Kidney (tissue), 2 donors: ENCODE results near the genes AGFG1 and SLC19A3.

DNA sequence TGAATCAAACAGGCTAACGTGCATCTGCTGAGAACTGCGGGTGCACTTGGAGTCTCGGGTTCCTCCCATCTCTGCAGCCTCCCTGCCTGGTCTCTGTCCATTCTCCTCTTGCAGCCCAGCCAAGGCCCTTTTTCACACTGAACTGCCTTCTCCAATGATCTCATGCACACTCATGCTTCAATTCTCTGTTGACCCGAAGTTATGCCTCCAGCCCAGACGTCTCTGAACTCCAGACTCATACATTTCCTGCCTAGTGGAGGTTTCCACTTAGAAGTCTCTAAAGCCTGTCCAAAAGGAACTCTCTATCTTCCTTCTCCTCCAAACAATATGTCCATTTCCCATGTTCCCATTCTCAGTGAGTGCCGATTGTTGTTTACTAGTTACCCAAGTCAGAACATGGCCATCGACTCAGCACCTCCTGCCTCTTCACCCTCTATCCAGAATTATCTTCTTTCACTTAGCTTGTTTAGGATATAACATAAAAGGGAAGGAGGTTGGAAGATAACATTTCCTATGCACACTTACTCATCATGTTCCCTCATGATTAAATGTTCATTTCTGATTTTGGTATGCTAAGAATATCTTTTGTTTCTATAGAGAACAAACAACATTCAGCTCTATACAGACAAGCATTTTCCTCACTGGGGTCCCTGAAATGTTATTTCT, 155.1 kb downstream of the IRS1 start:
- PRO-cap = no peak
- RRBS = no CpG with 5 or more reads among the region's 7 CpGs

GRCh38 chr2:226790805-226791616, 8.6 kb downstream of the IRS1 start:
- PRO-cap = bidirectional peak, plus-strand start at chr2:226791510, minus-strand start at chr2:226791320
- RRBS = under 1% methylated on average over 6 of the region's 40 CpGs

- PRO-cap = no peak
- RRBS = no CpG with 5 or more reads among the region's 16 CpGs
These were observed 1.6 kb downstream of the IRS1 start for GRCh38 chr2:226798034-226798319.

DNA sequence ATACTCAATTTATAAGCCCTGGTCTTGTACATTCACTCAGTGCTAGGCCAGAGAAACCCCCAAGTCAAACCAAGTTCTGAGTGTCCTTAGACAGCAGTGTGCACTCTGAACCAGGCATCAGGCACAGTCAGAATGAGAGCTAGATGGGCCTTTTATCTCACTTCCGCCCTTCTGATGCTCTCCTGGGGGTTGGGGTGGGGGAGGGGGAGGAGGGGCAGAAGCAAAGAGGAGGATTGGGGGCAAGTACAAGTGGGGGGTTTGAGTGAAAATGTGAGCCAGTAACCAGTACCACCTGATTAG, 148.8 kb downstream of the RHBDD1 start:
- PRO-cap = no peak
- RRBS = no CpG with 5 or more reads among the region's 1 CpG

GRCh38 chr2:227404620-227404928, 16.8 kb upstream of the SCYGR1 start:
- PRO-cap = no peak
- RRBS = no CpG with 5 or more reads among the region's 1 CpG

DNA sequence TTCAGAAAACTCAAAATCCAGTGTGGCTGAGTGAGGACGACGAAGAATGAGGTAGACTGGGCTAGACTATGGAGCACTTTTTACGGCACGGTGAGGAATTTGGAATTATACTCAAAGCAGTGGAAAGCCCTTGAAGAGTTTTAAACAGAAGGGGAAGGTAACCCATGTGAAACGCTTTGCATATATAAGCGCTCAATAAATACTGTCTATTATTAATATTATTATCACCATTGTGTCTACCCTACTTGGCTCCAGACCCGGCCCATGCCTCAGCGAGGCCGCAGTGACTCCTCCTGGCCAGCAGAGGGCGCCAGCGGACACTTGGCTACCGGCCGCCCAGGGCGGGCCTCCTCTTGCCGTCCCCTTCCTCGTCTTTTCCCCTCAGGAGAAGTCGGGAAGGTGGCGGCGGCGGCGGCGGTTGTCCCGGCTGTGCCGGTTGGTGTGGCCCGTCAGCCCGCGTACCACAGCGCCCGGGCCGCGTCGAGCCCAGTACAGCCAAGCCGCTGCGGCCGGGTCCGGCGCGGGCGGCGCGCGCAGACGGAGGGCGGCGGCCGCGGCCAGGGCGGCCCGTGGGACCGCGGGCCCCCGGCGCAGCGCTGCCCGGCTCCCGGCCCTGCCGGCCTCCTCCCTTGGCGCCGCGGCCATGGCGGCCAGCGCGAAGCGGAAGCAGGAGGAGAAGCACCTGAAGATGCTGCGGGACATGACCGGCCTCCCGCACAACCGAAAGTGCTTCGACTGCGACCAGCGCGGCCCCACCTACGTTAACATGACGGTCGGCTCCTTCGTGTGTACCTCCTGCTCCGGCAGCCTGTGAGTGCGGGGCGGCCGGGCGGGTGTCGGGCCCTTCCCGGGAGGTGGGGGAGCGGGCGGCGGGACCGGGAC, at the start of gene AGFG1:
Gene AGFG1 (plus strand): TSS at position 378 of the 882 bp plus-strand sequence.
- PRO-cap = unidirectional peak, plus-strand start at position 384 of the sequence; bidirectional peak, plus-strand start at position 653 of the sequence, minus-strand start at position 621 of the sequence
- RRBS = 2% methylated on average over 60 of the region's 87 CpGs

- PRO-cap = no peak
- RRBS = no CpG with 5 or more reads among the region's 7 CpGs
These were observed 32.1 kb downstream of the AGFG1 start for GRCh38 chr2:227503971-227504561.

GRCh38 chr2:227717538-227718683, at the start of gene SLC19A3:
TSS of gene SLC19A3 (minus strand) at chr2:227718028.
- PRO-cap = unidirectional peak, minus-strand start at chr2:227718028
- RRBS = 5% methylated on average over 6 of the region's 44 CpGs

DNA sequence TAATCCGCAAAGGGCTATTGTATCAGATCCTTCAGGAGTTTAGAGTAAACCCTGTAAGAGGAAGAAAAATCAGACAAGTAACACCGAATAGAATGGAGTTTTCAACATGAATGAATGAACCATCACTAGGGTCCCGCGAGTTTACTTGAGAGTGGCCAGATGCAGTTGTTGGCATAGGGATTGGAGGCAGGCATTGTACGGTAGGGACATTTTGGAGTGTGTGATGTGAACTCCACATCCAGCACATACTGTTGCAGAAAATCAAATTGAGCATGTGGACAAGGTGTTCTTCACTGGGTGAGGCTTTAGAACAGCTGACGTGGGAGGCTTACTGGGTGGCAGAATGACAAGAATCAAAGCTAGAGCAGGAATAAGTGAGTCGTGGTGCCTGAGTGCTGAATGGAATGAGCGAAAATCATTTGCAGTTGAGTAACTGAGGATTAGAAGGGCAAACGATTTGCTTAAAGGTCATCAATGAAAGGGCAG, 7.4 kb upstream of the DAW1 start:
- PRO-cap = no peak
- RRBS = no CpG with 5 or more reads among the region's 9 CpGs

DNA sequence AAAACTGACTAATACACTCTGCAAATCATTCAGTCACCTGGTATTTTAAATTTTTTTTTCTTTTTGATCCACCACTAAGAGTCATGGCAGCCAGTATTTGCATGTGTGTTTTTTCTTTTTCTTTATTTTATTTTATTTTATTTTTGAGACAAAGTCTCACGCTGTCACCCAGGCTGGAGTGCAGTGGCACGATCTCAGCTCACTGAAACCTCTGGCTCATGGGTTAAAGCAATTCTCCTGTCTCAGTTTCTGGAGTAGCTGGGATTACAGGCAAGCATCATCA, 81.8 kb downstream of the DAW1 start:
- PRO-cap = no peak
- RRBS = no CpG with 5 or more reads among the region's 2 CpGs

GRCh38 chr2:228313152-228313630, 131.7 kb upstream of the SPHKAP start:
- PRO-cap = unidirectional peak, minus-strand start at chr2:228313331
- RRBS = no CpG with 5 or more reads among the region's 1 CpG

GRCh38 chr2:229080071-229080722, 190.9 kb downstream of the PID1 start:
- PRO-cap = no peak
- RRBS = no CpG with 5 or more reads among the region's 3 CpGs

GRCh38 chr2:229231392-229232289, 39.4 kb downstream of the PID1 start:
- PRO-cap = no peak
- RRBS = no CpG with 5 or more reads among the region's 11 CpGs

- PRO-cap = no peak
- RRBS = no CpG with 5 or more reads among the region's 2 CpGs
These were observed 32.2 kb downstream of the PID1 start for GRCh38 chr2:229238763-229239333.

GRCh38 chr2:229265574-229266024, 5.5 kb downstream of the PID1 start:
- PRO-cap = no peak
- RRBS = no CpG with 5 or more reads among the region's 2 CpGs

GRCh38 chr2:229407762-229408162, 136.7 kb upstream of the PID1 start:
- PRO-cap = no peak
- RRBS = no CpG with 5 or more reads among the region's 4 CpGs

- PRO-cap = no peak
- RRBS = no CpG with 5 or more reads among the region's 6 CpGs
These were observed 173.1 kb upstream of the PID1 start for GRCh38 chr2:229444146-229444642.

- PRO-cap = no peak
- RRBS = 4% methylated on average over 31 of the region's 58 CpGs
These were observed 718 bp upstream of the DNER start for GRCh38 chr2:229714860-229715686.

GRCh38 chr2:230130422-230131675, 62.1 kb upstream of the SLC16A14 start:
- PRO-cap = bidirectional peak, plus-strand start at chr2:230131239, minus-strand start at chr2:230131096
- RRBS = no CpG with 5 or more reads among the region's 19 CpGs

GRCh38 chr2:230203167-230203777, 16.5 kb downstream of the SP110 start:
- PRO-cap = no peak
- RRBS = 60% methylated on average over 1 of the region's 15 CpGs